ENCODE measurements around a stretch of chr2.

- PRO-cap, 2 experiments = no peak in any of the 2 experiments
These were observed 372 bp downstream of the UGT1A6 start for GRCh38 chr2:233693031-233693492.

- PRO-cap, 2 experiments = no peak in any of the 2 experiments
These were observed 8.1 kb downstream of the UGT1A3 start for GRCh38 chr2:233736872-233737381.

DNA sequence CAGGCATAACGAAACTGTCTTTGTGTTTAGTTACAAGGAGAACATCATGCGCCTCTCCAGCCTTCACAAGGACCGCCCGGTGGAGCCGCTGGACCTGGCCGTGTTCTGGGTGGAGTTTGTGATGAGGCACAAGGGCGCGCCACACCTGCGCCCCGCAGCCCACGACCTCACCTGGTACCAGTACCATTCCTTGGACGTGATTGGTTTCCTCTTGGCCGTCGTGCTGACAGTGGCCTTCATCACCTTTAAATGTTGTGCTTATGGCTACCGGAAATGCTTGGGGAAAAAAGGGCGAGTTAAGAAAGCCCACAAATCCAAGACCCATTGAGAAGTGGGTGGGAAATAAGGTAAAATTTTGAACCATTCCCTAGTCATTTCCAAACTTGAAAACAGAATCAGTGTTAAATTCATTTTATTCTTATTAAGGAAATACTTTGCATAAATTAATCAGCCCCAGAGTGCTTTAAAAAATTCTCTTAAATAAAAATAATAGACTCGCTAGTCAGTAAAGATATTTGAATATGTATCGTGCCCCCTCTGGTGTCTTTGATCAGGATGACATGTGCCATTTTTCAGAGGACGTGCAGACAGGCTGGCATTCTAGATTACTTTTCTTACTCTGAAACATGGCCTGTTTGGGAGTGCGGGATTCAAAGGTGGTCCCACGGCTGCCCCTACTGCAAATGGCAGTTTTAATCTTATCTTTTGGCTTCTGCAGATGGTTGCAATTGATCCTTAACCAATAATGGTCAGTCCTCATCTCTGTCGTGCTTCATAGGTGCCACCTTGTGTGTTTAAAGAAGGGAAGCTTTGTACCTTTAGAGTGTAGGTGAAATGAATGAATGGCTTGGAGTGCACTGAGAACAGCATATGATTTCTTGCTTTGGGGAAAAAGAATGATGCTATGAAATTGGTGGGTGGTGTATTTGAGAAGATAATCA is 5.6 kb upstream of the MROH2A start:
- PRO-cap, 2 experiments = no peak in any of the 2 experiments

DNA sequence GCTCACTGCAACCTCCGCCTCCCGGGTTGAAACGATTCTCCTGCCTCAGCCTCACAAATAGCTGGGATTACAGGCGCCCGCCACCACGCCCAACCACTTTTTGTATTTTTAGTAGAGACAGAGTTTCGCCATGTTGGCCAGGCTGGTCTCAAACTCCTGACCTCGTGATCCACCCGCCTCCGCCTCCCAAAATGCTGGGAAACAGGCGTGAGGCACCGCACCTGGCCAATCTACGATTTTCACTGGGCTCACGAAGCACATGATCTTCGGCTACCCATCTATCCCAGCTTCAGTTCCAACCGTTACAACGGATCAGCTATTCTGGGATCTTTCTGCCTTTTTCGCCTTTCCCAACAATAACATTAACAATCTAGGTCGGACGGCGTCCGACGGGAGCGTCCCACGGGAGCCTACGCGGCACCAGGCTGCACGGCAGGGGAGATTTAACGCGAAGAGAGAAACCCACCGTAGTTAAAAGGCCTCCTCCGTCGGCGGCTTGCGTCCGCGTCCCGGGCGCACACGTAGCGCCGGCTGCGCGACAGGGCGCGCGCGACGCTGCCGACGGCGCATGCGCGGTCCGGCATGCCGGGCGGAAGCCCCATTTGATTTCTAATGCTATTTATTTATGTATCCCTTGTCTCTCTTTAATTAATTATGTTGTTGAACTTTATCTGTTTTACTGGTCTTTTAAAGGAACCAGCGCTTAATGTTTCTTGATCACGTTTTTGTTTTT is 13.7 kb upstream of the HJURP start:
- PRO-cap, 2 experiments = peak in 2 of 2 experiments; most common plus-strand start position 569 of the sequence (in 1); most common minus-strand start position 509 of the sequence (in 1)

DNA sequence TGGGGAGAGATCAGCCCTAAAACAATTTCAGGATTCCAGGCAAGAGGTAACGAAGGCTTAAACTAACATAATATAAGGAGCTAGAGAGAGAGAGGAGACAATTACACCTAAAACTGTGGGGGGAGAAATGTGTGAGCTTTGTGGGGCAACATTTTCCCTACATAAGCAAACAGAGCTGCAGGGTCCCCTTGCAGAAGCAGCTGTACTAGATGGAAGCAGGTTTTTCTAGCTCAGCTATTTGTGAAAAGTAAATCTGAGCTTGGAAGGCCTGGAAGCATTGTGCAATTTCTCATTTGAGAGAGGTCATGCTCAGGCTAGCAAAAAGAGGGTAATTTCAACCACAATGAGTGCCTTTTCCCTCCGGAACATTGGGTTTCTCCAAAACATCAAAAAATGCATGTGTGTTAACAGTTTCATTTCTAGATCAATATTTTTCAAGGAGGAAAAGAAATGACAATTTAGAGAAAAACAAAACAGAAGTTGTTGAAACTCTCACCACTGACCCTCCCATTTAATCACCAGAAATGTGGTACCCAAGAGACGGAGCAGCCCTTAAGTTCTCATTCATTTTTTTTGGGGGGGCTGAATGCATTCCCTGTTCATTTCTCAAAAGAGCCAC is 129.9 kb downstream of the ARL4C start:
- PRO-cap, 2 experiments = peak in 1 of 2 experiments; most common minus-strand start position 204 of the sequence (in 1)

DNA sequence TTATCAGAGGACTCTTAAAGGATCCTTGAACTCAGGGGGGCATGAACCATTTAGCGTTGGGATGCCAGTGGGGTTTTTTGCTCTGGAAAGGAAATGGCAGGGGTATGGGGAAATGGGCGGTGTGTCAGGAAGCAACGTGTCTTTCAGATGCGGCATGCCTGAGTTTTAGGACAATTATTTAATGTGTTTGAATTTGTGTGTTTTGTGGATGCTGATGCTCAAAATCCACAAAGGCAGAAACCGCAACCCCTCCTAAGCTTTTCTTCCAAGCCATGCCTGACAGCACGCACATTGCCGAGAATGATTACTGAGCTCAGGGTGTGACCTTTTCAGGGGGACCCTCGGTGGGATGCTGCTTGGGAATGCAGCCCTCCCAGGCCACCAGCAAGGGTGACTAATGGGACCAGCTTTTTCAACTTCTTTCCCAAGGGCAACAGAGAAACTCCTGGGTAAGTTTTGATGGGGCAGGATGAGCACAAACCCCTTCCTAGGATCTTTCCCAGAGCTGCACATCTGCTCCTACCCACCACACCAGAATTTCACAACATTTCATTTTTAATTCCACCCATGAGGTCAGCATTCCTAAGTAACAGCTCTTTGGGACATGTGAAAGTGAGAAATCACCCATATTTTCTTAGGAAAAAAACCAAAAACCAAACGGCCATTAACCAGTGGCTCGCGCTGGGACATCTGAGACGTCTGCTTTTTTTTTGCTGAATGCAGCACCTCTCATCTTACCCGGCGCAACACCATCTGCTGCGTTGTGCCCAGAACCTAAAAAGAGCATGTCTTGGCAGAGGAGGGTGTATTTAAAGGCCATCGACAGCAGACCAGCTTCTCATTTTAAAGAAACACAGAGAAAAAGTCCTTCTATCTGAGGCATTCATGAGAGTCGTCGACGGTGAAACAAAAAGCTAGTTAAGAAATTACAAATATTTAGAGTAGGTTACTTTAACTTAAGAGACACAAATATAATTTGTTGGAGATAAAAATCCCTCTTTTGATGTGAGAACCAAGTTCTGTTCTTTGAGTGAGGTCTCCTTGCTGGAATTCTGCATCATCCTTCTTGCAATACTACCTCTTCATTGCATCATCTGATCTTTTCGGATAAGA is 119.0 kb downstream of the ARL4C start:
- PRO-cap, 2 experiments = no peak in any of the 2 experiments

DNA sequence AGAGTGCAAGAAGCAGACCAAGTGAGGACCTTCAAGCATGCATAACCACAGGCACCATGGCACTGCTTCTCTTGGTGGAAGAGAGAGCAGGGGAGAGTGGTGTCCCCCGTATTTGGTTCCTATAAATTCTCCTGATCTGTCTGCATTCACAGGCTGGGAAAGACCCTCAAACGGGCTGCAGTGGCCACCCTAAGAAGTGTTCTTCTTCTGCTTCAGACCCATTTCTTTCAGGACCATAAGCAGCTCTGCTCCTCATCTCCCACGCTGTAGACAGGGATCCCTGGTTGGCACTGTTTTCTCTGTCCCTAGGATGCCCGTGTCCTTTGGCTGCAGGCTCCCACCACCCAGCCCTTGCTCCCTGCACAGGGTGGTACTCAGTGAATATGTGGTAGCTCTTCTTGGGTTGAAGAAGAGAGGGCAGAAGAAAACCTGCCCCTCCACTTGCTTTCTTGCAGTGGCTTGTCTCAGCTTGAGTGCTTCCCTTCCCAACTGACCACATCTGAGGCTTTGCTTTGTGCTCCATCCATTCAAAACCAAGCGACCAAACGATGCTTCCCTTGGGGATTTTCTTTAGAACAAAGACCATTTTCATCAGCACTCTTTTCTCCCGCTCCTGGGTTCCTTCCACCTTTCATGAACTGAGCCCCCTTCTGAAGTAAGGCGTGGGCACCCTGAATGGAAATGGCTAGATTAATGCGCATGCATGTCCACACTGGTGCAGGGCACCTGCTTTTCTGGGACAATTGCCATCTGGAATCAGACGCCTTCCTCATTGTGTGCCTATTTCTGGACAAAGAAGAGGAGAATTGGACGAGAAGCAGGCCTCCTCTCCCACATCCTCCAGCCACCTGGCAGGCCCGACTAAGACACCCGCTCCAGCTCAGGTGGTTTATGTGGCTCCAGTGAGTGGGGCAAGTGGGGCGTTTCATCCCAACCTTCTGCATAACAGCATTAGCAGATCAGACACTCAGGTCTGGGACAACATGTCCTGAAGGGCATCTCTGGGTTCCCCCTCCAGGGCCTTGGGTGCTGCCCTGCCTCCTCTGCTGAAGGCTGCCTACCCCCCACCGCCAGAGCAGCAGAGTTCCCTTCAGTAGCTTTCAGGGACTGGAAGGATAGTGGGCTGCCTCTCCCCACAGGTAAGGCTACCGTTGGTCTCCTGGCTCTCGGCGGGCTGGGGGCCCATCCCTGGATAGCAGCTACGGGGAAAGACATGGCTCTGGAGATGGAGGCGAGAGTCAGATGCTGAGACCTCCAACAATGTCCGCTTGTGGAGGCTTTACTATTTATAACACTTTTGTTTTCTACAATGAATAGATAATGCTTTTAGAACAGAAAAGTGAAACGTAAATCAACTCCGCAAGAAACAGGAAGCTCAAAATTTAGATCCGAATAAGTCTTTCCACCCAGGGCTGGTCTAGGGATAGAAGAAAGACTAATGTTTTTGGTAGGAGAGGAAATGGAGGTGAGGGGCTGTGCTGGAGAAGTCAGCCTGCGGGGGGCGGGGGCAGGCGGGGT is 58.9 kb downstream of the ARL4C start:
- PRO-cap, 2 experiments = no peak in any of the 2 experiments

DNA sequence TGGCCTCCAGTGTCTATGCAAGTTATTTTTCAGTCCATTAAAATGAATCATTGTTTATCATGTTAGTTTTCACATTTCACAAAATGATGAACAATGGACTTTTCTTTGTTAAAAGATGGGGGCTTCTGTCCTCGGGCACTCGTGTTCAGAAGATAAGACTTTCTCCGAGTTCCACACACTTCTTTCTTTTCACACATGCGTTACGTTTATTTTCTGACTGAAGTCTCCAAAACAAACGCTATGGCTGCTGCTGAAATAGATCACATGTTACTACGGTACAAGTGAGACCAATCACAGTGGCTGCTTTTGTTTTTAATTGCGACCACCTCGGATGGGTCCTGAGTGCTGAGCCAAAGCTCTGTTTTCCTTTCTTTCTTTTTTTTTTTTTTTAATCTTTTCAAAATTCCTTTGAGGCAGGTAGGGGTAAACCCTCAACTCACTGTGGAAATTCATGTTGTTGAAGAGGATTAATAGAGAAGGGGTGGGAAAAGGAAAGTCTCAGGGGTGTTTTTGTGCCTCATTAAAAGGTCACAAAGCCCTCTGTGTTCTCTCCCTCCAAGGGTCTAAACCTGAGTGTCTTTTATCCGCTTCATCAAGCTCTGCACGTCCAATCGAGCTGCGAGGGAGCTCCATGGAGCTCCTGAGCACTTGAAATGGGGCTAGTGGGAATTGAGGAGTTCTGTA is 48.3 kb downstream of the ARL4C start:
- PRO-cap, 2 experiments = no peak in any of the 2 experiments

DNA sequence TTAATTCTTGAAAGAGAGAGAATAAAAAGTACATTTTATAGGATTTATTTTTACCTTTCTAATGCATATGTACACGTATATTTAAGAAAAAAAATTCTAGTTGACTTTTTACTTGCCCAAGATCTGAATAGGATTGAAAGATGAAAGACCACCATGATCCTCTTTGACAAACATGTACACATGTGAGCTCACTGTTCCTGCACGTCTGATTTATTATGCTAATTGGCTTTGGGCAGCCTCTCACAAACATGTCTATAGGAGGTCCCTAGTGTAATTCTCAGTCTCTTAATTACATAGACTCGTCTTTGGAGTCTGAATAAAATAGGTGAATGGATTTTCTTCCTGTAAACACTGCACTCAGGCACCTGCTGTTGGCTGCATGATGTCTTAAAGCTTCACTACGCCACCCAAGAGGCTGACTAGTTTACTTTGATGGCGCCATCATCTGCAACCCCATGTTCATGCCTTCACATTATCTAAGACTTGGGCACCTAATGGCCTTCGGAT is 46.1 kb downstream of the ARL4C start:
- PRO-cap, 2 experiments = no peak in any of the 2 experiments

- PRO-cap, 2 experiments = no peak in any of the 2 experiments
These were observed 5.0 kb downstream of the ARL4C start for GRCh38 chr2:234491549-234492674.

- PRO-cap, 2 experiments = no peak in any of the 2 experiments
These were observed 133.9 kb upstream of the ARL4C start for GRCh38 chr2:234630753-234631131.

DNA sequence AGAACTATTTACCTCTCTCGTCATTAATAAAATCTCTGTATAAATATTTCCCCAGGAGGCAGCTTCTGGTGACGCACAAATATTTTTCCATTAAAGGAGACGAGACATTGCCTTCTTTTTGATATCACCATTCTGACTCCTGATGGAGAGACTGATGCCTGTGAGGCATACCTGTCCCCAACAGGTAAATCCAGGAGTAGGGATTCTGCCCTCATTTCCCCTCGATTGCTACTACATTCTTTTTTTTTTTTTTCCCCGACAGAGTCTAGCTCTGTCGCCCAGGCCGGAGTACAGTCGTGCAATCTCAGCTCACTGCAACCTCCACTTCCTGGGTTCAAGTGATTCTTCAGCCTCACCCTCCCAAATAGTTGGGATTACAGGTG is 137.1 kb upstream of the ARL4C start:
- PRO-cap, 2 experiments = no peak in any of the 2 experiments

DNA sequence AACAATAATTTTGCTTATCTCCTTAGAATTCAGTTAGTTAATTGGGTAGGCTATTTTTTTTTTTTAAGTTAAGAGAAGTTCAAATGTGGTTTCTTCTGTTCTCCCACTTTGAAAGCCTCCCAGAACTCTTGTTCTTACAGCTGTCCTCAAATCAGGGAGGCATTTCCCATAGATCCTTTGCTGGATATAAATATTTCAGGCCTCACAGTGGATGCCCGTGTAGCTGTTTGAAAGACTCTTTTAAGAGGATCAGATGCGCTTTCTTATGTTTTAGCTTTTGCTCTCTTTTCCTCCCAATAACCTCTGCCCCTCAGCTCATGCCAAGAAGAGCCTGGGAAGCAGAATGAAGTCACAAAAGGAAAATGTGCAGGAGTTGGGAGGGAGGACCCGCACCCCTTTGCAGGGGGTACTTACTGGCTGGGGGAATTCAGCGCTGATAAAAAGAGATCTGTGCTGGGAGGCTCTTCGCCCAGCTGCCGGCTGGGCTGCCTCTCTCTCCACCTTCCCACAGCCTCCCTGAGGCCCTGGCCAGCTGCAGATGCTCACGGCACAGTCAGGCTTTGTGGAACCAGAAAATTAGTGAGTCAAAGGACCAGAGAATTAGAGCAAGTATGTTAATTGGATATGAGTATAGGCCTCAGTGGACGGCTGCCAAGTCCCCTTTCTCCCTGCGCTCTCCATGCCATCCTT is 181.9 kb upstream of the SH3BP4 start:
- PRO-cap, 2 experiments = no peak in any of the 2 experiments

- PRO-cap, 2 experiments = no peak in any of the 2 experiments
These were observed 88.4 kb upstream of the SH3BP4 start for GRCh38 chr2:234863322-234863892.

- PRO-cap, 2 experiments = no peak in any of the 2 experiments
These were observed 1.9 kb upstream of the SH3BP4 start for GRCh38 chr2:234949807-234950405.

GRCh38 chr2:234956341-234956576 is 4.4 kb downstream of the SH3BP4 start:
- PRO-cap, 2 experiments = no peak in any of the 2 experiments

DNA sequence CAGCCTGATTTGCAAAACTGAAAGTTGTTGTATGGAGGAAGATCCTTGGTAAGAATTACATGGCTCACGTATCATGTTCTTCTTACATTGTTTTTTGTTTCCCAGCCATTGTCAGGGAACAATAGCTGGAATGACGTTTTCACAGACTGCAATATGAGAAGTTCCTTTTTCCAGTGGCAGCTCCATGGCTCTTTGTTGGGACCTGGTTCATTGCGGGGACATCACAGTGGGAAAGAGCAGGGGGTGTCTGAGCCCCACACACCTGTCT is 8.9 kb downstream of the SH3BP4 start:
- PRO-cap, 2 experiments = no peak in any of the 2 experiments

- PRO-cap, 2 experiments = no peak in any of the 2 experiments
These were observed 25.4 kb downstream of the SH3BP4 start for GRCh38 chr2:234977244-234977680.

DNA sequence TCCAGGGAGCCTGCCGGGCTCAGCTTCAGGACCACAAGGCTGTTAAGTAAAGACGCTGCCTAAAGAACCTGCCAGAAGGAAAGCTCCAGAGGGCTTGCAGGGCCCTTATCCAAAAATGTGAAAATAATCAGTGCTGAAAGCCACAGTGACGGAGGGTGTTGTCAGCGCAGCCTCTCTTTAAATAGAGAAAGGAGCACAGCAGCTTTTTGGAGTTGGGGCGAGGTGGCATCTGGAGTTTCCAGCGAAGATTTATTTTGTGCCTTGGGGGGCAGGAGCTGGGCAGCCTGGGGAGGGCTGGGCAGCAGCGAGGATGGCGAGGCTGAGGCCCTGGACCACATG is 40.1 kb downstream of the SH3BP4 start:
- PRO-cap, 2 experiments = no peak in any of the 2 experiments

- PRO-cap, 2 experiments = peak in 1 of 2 experiments; most common plus-strand start chr2:235001031 (in 1); most common minus-strand start chr2:235000870 (in 1)
These were observed 49.1 kb downstream of the SH3BP4 start for GRCh38 chr2:235000718-235001596.